ENCODE data around the genes PHLDB2 and BOC.

GRCh38 chr3:111858997-111859923 is at the start of gene PHLDB2:
Gene PHLDB2 (plus strand): TSS chr3:111859265.
- PRO-cap, 5 experiments, result peak in 3 of 5 experiments; most common plus-strand start chr3:111859721 (in 3); most common minus-strand start chr3:111859557 (in 2)
- RAMPAGE, long total RNA, 2 experiments, result start-site peak on the plus strand in 1 of 2 experiments, at chr3:111859180-111859862 at its widest, 136 to 370 reads per replicate
- RRBS, result 2% methylated on average over 35 of the region's 75 CpGs

GRCh38 chr3:111967537-111968317 is 11.1 kb upstream of the ABHD10 start:
- PRO-cap, 5 experiments, result no peak in any of the 5 experiments
- RAMPAGE, long total RNA, 2 experiments, result no peak in any of the 2 experiments
- RRBS, result no CpG with 5 or more reads among the region's 8 CpGs

GRCh38 chr3:111999449-111999759 is 682 bp downstream of the TAGLN3 start:
- PRO-cap, 5 experiments, result no peak in any of the 5 experiments
- RAMPAGE, long total RNA, 2 experiments, result no peak in any of the 2 experiments
- RRBS, result no CpG with 5 or more reads among the region's 16 CpGs

- PRO-cap, 5 experiments, result no peak in any of the 5 experiments
- RAMPAGE, long total RNA, 2 experiments, result no peak in any of the 2 experiments
- RRBS, result no CpG with 5 or more reads among the region's 10 CpGs
Measured at GRCh38 chr3:111999849-112000914, 1.5 kb downstream of the TAGLN3 start.

DNA sequence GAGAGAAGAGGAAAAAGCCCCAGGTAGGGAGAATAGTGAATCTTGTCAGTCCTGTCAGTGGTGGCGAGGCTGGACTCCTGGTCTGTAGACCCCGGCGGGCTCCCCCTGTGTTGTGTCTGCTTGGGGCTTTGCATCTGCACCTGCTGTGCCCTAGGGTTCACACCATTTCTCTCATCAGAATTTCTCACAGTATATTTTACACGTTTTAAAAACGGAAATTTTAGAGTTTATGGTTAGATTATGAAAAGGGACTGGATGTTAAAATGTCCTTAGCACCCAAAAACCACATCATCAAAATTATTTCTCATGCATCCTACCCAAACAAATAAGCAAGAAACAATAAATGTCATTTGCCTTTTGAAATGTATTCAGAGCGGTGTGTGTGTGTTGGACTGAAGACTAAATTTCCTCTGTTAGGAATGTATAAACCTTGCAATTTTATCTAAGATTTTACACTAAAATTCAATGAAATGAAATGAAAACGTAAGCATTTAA is 16.9 kb downstream of the GCSAM start:
- PRO-cap, 5 experiments, result peak in 1 of 5 experiments; most common plus-strand start position 371 of the sequence (in 1); most common minus-strand start position 104 of the sequence (in 1)
- RAMPAGE, long total RNA, 2 experiments, result no peak in any of the 2 experiments
- RRBS, result no CpG with 5 or more reads among the region's 7 CpGs

GRCh38 chr3:112303803-112304939 is 10.2 kb upstream of the SLC9C1 start:
- PRO-cap, 5 experiments, result no peak in any of the 5 experiments
- RAMPAGE, long total RNA, 2 experiments, result no peak in any of the 2 experiments
- RRBS, result no CpG with 5 or more reads among the region's 19 CpGs

- PRO-cap, 5 experiments, result no peak in any of the 5 experiments
- RAMPAGE, long total RNA, 2 experiments, result no peak in any of the 2 experiments
- RRBS, result no CpG with 5 or more reads among the region's 2 CpGs
Measured at GRCh38 chr3:112404308-112404664, 71.3 kb downstream of the CD200 start.

DNA sequence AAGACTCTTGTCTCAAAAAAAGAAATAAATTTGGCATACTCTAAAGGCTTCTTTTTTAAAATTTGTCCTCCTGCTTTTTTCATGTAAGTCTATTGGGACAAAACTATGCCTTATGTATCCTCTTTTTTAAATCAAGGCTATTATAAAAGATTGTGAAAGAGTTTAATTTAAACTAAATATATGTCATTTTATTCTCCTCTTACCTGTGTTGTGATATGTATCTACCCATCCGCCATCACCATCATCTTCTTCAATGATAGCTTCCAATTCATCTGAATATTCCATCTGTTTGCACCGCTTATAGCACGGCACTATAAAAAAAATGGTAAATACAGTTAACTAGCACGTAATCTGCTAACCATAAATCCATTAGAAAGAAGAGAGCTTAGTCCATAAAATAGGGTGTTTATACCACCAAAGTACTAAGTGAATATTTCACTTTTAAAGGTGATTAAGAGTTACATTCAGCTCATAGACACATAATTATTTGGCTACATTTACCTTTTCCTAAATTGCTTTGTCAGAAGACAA is 13.4 kb downstream of the ATG3 start:
- PRO-cap, 5 experiments, result no peak in any of the 5 experiments
- RAMPAGE, long total RNA, 2 experiments, result no peak in any of the 2 experiments
- RRBS, result no CpG with 5 or more reads among the region's 4 CpGs

DNA sequence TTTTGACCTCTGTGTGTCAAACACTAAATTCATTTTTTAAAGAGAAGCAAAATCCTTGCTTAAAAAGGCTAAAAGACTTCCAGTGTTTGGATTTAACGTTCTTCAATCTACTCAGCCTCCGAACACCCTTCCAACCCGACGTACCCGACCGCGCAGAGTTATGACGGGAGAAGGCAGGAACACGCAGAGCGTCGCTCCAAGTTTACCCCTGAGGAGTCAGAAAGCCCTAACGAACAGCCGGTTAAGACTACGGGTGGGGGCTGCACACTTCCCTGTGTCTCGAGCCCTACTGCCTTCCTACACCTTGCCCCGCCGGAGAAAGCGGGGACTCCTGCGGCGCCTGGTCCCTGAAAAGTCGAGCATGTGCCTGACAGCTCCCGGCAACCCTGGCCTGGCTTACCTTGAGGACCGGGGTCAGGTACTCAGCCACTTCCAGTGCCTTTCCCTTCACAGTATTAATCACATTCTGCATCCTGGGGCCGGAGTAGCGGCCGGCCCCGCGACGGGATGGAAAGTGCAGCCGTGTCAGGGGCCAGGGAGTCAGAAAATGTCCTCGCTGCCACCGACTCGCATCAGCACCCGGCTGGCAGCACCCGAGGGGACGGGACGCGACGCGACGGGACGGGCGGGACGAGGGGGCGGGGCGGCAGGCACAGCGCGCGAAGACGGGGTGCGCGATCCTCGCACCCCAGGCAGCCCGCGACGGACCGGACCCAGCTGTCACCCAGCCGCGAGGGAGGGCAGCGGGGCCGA is 529 bp downstream of the ATG3 start:
- PRO-cap, 5 experiments, result peak in 3 of 5 experiments; most common plus-strand start position 653 of the sequence (in 2); most common minus-strand start position 146 of the sequence (in 1)
- RAMPAGE, long total RNA, 2 experiments, result start-site peak on the minus strand in 2 of 2 experiments, centred at positions 594 to 597 of the sequence, 3,113 to 3,202 reads per replicate
- RRBS, result 0% methylated on average over 11 of the region's 61 CpGs

DNA sequence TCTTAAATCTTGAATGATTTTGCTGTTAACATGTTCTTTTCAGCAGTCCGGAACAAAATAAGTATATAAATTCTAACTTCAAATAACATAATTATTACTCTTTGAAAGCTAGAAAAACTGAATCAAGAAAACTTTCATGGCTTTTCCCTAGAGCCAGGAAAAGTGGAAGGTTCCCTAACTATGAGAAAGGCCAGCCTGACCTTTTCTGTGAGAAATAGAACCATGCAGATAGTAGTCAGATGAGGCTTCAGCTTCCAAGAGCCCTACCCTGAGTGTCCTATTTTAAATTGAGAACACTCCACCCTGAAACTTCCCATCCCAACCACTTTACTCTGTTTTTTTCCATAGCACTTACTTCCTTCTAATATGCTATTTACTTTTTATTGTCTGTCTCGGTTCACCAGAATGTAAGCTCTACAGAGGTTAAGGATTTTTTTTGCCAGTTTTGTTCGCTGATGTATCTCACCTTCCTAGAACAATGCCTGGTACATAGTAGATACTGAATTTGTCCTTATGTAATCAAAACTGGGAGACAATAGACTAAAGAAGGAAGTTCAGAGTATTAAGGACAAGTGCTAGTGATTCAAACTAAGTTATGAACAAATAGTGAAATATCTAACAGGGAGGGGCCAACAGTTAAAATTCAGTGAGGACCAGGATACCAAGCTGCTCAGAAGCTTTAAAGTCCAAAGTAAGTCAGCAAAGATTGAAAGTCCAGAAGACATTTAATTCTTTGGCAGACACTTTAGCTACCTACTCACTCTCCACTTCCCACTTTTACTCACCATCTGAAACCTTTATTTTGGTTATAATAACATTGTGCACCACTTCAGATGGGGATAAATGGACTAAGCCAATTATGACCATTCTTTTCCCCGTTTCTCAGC is 66.7 kb downstream of the CD200R1L start:
- PRO-cap, 5 experiments, result no peak in any of the 5 experiments
- RAMPAGE, long total RNA, 2 experiments, result no peak in any of the 2 experiments
- RRBS, result no CpG with 5 or more reads among the region's 4 CpGs

GRCh38 chr3:112835298-112835788 is 11.3 kb downstream of the CD200R1L start:
- PRO-cap, 5 experiments, result peak in 1 of 5 experiments; most common plus-strand start chr3:112835556 (in 1)
- RAMPAGE, long total RNA, 2 experiments, result no peak in any of the 2 experiments
- RRBS, result no CpG with 5 or more reads among the region's 3 CpGs

DNA sequence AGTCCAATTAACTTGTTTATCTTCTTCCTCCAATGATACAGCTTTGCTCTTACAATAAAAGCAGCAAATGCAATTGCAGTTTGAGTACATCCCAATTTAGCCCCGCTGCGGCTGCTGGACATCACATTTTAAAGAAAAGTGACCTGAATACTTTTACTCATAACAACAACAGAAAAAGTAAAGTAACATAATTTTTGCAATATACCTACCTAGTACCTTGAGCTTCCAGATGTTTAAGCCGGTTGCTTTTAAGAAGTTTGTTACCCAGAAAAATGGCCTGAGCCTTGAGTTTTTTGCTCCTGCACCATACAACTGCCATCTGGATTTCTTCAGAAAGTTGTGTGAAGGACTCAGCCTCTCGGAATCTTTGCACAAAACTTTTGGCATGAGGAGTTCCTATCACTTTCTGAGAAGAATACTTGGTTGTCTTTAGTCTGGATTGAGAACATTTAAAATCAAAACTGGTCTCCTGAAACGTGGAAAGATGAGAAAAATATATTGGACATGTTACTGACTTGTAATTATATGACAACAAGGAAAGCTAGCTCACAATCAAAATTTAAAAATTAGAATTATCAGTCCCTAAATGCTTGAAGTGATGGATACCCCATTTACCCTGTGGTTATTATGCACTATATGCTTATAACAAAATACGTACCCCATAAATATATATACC is 11.4 kb downstream of the NEPRO start:
- PRO-cap, 5 experiments, result no peak in any of the 5 experiments
- RAMPAGE, long total RNA, 2 experiments, result no peak in any of the 2 experiments
- RRBS, result no CpG with 5 or more reads among the region's 6 CpGs

DNA sequence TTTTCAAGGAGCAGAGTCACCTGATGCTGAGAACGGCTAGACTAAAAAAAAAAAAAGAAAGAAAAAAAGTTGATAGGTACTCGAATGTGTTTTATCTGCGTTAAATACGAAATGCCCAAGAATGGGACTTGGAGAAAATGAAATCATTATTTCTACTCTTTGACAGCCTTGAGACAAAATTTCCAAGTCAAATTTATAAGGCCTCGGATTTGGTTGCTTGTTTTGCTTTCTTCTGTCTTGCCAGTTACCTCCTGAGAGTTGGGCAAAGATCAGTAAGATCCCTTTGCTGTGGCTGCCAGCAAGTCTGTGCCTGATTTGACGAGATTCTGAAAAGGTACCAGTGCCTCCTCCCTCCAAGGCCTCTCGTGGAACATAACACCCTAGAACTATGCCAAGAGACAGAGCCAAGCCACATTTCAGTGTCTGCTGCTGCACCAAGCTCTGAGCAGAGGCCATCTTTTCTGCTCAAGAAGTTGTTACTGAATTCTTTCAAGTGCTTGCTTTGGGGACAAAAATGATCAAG is 32.3 kb upstream of the NEPRO start:
- PRO-cap, 5 experiments, result no peak in any of the 5 experiments
- RAMPAGE, long total RNA, 2 experiments, result no peak in any of the 2 experiments
- RRBS, result no CpG with 5 or more reads among the region's 7 CpGs

GRCh38 chr3:113211188-113212257 is at the start of gene BOC:
Gene BOC (plus strand): TSS chr3:113211557.
- PRO-cap, 5 experiments, result peak in 1 of 5 experiments; most common plus-strand start chr3:113211579 (in 1)
- RAMPAGE, long total RNA, 2 experiments, result no peak in any of the 2 experiments
- RRBS, result 3% methylated on average over 34 of the region's 97 CpGs

GRCh38 chr3:113213287-113213720 is 1.9 kb downstream of the BOC start:
- PRO-cap, 5 experiments, result no peak in any of the 5 experiments
- RAMPAGE, long total RNA, 2 experiments, result no peak in any of the 2 experiments
- RRBS, result no CpG with 5 or more reads among the region's 3 CpGs

GRCh38 chr3:113261430-113262064 is 50.2 kb downstream of the BOC start:
- PRO-cap, 5 experiments, result no peak in any of the 5 experiments
- RAMPAGE, long total RNA, 2 experiments, result no peak in any of the 2 experiments
- RRBS, result no CpG with 5 or more reads among the region's 4 CpGs

- PRO-cap, 5 experiments, result no peak in any of the 5 experiments
- RAMPAGE, long total RNA, 2 experiments, result no peak in any of the 2 experiments
- RRBS, result no CpG with 5 or more reads among the region's 2 CpGs
Measured at GRCh38 chr3:113264437-113264747, 53.0 kb downstream of the BOC start.

GRCh38 chr3:113498546-113499743 is 16.0 kb downstream of the SPICE1 start:
- PRO-cap, 5 experiments, result no peak in any of the 5 experiments
- RAMPAGE, long total RNA, 2 experiments, result no peak in any of the 2 experiments
- RRBS, result no CpG with 5 or more reads among the region's 6 CpGs

DNA sequence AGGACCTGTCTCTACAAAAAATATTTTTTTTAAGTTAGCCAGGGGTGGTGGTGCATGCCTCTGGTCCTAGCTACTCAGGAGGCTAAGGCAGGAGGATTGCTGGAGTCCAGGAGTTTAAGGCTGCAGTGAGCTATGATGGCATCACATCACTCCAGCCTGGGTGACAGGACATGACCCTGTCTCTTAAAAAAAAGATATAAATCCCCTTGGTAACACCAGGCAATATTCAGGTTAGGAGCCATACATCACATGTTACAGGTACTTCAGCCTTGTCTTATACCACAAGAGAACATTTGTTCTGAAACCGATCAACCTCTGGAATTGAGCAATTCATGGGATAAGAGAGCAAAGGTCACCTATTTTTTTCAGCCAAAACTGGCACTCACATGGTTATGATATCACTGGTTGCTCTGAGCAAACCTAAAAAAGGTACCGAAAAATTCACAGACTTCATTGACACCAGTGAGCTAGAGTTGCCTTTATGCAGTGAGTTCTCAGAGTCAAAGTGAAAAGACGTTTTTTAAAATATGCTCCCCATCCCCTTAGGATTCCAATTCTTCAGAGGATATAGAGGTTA is 9.1 kb downstream of the SPICE1 start:
- PRO-cap, 5 experiments, result peak in 4 of 5 experiments; most common plus-strand start position 453 of the sequence (in 4)
- RAMPAGE, long total RNA, 2 experiments, result no peak in any of the 2 experiments
- RRBS, result no CpG with 5 or more reads among the region's 3 CpGs

DNA sequence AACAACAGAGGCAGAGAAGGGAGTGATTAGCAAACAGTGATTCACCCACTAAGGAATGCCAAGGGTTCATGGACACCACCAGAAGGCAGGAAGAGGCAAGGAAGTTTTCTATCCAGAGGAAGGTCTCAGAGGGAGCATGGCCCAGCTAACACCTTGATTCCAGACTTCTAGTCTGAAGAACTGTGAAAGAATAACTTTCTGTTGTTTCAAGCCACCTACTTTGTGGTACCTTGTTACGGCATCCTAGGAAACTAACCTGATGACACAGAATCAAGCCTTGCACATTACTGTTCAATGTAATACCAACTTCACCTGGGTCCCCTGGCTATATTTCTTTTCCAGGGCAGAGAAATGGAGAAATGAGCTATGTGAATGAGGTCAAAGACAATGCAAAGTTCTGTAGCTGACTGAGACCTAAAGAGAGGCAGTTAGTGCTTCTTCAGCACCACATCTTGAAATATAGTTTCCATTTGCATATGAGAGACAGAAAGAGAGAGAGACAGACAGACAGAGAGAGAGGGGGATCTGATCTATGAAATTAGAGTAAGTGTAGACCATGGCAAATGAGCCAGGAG is 25.3 kb downstream of the SIDT1 start:
- PRO-cap, 5 experiments, result no peak in any of the 5 experiments
- RAMPAGE, long total RNA, 2 experiments, result no peak in any of the 2 experiments
- RRBS, result no CpG with 5 or more reads among the region's 1 CpG

Measured in liver (tissue), 9 donors.